CD14-positive monocyte (primary cell): ENCODE measurements around a stretch of chr10.

- CAGE, long polyA plus RNA: no peak
Observed at GRCh38 chr10:75498093-75498653, 66.7 kb downstream of the LRMDA start.

DNA sequence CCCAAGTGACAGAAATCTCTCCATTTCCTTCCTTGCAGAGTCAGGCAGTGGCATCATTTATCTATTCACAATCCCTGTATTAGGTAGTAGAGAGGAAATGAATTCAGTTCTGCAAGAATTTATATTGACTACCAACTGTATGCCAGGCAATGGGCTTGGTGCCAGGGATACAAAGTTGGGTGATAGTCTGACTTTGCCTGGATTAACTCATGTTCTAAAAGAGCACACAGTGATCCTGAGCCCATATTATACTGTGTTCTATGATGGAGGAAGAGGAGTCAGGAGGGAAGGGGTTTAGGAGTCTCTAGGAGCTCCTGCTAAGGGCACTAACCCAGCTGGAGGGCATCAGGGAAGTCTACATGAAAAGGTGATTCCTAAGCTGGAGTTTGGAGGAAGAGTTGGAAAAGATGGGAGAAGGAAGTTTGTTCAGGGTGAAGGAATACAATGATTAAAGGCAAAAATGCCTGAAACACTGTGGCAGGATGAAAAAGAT, 232.9 kb downstream of the LRMDA start:
- CAGE, long polyA plus RNA: no peak

DNA sequence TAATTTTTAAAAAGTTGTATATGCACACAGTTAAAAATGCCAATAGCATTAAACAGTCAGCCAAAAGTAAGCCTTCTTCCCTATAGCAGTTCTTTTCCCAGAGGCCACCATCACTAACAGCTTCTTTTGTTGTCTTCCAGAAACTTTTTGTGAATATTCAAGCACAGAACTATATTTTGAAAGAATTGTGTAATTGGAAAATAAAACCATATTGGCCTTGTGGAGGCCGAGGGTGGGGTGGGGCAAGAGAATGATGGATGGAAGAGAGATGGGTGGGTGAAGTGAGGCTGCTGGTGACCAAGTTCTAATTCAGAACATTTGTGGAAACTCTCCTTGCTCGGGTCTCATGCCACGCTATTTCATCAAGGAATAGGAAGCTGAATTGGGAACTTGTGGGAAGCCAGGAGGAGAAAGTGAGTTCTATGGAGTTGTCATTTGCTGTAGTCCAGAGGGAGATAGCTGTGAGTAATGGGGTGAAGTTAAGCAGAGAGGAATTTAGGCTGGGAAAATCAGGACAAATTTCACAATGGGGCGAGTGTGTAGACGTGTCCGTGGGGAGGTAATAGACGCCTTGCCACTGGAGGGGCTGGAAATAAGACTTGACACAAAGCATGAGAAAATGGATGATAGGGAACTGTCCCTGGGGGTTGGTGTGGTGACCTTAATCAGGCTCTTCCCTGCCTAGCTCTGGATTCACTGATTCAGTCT, 339.2 kb downstream of the LRMDA start:
- CAGE, long polyA plus RNA: no peak

GRCh38 chr10:75929518-75930130, 498.2 kb downstream of the LRMDA start:
- CAGE, long polyA plus RNA: no peak

GRCh38 chr10:76033099-76034303, 602.1 kb downstream of the LRMDA start:
- CAGE, long polyA plus RNA: no peak

GRCh38 chr10:76082982-76083453, 651.6 kb downstream of the LRMDA start:
- CAGE, long polyA plus RNA: no peak

DNA sequence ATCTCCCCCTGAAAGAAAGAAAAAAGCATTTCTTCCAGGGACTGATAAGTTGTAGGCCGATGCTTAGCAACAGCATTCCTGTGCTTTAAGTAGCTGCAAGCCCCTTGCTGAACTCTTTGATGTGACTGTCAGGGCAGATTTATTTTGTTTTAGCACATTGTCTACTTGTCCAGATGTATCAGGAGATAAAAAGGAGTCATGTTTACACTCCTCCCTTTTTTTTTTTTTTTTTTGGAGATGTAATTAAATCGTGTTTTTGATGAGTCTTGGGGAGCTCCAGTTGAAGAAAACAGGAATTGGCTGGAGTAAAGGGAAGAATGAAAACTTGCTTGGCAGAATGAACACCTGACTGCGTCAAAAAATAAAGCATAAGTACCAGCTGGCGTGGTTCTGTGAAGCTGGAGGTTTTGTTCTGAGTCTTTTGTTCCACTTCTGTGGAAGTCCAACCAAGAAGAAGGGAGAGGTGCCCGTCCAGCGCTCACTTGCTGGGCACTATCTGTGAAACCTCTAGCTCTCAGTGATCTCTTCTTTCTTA, 871.6 kb downstream of the LRMDA start:
- CAGE, long polyA plus RNA: no peak

GRCh38 chr10:76780100-76780357, 857.6 kb downstream of the KCNMA1 start:
- CAGE, long polyA plus RNA: no peak

GRCh38 chr10:77160488-77161209, 477.0 kb downstream of the KCNMA1 start:
- CAGE, long polyA plus RNA: no peak

DNA sequence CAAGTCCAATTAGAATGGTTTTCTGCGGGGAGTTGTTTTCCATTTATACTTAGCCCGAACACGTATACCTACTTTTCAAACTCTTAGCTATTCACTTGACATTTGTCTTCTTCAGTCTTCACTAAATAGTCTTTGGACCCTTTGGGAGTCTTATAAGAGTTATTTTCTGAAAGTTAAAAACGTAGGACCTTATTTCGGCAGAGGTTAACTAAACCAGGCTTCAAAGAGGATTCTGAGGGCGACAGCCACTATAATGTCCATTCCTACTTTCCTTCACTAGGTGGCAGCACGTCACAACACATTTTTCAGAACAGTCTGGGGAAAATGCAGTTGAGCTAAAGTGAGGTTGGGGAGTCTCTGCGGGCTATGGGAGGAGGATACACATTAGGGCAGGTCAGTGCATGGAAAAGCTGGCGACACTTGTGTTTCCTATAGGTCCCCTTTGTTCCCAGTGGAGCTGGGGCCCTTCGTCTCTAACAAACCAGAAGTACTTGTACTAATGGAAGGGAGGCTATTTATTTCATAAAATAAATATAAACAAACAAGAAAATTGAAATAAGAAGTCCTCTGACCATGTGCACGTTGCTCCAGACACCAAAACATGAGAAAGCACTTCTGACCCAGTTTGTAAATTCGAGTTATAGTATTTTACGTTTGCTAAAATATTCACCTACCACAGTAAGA, 471.8 kb downstream of the KCNMA1 start:
- CAGE, long polyA plus RNA: no peak

GRCh38 chr10:77341385-77342068, 296.1 kb downstream of the KCNMA1 start:
- CAGE, long polyA plus RNA: no peak

GRCh38 chr10:77469841-77470463, 167.7 kb downstream of the KCNMA1 start:
- CAGE, long polyA plus RNA: no peak

DNA sequence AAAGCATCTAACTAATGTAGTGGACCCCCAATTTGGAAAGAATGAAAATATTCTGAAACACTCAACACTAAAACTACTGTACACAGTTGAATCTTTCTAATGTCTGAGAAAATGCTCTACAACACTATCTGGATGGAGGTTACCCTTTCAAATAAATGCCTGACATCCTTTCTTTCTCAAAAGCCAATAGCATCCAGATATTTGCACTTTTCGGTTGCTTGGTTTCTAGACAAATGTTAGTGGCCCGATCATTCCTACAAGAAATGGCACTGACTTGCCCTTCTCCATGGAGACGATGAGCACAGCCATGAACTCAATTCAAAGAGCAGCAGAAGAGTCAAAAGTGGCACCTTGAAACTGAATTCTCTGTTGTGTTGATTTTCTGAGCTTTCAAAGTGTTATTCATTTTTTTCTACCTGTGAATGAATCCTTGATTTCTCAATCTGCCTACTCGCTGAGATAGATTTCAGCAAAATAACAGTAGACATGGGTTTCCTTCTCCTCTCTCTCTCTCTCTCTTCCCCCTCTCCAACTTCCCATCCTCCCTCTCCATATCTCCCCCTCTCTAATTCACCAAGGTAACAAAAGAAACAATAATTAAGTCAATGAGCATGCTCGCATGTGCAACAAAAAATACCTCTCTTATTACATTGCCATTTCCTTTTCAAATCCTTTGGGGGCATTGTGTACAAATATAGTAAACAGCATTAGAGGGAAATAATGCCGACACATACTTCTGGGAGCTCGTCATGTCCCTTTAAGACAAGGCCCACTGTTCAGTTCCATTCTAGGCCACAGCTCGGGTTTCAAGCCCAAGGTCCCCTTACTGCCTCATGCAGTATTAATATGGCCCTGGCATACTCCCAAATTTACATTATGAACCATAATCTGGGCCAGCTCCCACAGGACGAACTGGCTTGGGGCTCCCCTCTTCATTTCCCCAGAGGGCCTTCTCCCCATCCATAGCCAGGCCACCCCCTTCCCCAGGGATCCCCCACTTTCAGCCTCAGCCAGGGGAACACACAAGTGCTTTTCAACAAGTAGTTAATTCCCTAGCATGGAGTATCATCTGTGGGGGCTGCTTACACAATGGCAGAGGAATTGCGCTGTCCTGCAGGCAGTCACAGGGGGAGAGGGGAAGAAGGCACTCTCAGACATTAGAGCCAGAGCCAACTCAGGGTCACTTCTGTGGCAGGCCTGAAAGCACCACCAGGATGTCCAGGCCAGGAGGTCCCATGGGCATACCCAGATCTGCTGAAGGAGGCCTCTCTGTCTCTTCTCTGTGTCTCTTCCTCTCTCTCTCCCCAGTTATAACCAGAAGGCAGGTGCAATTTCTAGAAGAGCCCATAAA, 110.8 kb downstream of the KCNMA1 start:
- CAGE, long polyA plus RNA: no peak

- CAGE, long polyA plus RNA: no peak
Observed at GRCh38 chr10:77564620-77565600, 72.7 kb downstream of the KCNMA1 start.

DNA sequence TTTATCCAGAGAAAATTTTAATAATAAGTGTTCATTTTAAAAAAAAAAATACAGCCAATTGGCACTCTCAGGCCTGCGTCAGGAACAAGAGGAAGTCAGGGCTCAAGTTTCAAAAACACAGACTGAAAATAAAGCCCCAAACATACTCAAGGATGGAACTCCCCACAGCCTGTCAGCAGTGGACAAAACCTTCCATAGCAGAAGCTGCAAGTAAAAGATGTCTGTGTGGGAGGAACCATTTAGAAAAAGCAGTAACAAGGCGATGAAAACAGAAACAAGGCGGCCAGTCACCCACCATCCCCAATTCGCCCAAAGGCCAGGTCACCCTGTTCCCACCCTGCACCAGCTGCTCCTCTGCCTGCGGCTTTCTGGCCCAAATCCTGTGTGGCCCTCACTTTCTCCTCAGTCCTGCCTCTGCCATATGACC, 27.9 kb downstream of the KCNMA1 start:
- CAGE, long polyA plus RNA: no peak

DNA sequence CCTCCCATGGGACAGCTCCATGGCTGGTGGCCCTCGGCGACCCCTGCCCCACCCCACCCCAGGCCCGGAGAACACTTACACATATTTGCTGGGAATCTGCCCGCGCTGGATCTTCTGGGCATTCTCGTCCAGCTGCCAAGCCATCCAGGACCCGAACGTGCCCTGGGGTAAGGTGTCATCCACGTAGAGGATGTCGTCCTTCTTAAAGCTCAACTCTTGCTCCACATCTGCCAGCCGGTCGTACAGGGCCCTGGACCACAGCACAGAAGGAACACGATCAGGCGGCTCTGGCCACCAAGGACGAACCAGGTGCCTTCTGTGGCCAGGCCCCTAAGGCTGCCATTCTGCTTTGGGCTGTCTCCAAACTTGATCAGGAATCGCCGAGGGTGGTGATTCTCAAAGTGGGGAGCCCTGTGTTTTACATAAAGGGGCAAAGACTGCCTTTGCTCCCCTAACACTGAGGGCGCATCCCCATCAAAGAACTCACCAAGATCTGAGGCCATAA, 119.8 kb downstream of the DLG5 start:
- CAGE, long polyA plus RNA: no peak

DNA sequence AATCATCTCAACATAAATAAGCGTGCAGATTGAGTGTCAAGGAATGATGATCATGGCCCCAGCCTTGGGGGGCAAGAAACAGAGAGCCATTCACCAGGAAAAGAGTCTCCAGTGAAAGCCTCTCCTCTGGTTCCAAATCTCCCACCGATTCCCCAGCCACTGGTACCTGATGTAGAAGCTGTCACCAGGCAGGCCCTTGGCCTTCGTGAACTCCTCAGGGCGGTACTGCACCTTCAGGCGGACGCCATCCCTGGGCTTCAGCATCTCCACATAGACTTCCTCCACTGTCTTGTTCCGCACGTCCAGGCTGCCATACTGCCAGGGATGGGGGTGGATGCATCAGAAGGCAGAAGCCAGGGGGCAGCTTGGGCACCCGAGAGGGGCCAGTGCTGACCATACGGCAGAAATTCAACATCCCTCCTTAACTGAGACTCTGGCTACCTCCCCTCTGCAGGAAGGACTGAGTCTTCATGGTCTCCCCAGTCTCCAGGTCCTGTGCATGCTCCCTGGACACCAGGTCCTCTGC, 118.9 kb downstream of the DLG5 start:
- CAGE, long polyA plus RNA: no peak

- CAGE, long polyA plus RNA: no peak
Observed at GRCh38 chr10:77833686-77834208, 92.8 kb downstream of the DLG5 start.

DNA sequence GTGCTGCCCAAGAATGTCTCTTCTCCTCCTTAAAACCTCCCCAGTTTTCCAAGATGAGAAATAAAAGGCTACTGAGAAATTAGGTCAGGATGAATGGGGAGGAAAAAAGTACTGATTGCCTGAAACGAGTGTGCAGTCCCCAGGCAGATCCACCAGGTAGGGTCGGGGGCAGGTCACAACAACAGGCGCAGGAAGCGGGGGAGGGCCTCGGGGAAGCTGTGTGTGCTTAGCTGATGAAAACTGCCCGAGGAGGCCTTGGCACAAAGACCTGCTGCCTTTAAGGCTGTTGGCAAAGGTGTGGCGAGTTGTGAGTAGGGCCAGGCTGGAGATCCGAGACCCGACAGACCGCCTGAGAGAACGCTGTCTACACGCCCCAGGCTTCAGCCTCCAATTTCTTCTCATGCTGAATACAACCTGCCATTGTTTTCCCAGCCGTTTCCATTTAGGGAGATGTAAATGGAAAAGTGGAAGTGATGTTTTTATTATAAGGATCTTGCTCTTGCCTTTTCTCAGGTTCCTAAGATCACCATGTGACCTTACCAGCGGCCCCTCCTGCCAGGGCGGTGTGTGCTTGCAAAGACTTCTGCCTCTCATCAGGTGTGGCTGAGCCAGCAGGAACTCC, 60.9 kb downstream of the DLG5 start:
- CAGE, long polyA plus RNA: no peak

DNA sequence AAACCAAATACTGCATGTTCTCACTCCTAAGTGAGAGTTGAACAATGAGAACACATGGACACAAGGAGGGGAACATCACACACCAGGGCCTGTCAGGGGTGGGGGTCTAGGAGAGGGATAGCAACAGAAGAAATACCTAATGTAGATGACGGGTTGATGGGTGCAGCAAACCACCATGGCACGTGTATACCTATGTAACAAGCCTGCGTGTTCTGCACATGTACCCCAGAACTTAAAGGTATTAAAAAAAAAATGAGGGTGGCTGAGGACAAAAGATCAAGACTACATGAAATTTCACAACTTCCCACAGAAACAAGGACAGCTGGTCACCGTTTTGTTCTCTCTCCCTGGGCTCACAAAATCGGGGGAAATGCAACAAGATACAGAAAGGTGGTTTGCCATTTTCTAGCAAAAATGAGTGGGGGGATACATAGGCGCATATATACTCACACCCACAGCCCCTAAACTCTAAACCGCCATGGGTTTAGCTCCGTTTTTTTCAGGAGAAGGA, 17.2 kb downstream of the DLG5 start:
- CAGE, long polyA plus RNA: no peak